Type B pancreatic cell (in vitro differentiated cells): ENCODE measurements around the gene FUNDC1.

DNA sequence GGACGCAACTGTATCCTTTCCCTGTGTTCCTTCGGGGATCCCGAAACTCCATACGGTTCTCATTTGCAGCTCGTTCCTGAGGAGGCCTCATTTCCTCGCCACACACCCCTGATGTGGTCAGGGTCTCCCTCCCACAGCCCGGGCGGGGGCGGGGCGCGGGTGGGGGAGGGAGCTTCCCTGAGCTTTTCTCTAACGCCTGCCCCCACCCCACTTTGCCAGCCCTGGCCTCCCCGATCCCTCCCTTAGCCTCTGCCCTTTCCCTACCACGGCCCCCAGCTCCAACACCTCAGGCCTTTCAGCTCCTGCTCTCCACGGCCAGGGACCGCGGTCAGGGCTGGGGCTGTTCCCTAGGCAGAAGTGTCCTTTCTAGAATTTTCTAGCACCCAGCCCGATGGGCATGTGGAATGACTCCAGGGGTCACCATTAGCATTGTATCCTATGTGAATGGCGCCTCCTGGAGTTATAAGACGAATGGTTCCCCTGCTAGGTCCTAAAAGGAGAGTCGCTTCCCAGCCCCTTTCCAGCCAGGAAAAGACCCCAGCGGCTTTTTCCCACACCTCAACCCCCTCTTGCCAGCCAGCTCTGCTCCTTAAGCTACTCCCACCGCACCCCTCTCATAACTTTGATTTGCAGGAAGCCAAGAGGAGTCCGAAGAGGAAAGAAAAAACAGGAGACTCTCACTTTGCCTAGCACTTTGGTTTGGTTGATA is 201.4 kb upstream of the BCOR start:
- PRO-cap: no peak

DNA sequence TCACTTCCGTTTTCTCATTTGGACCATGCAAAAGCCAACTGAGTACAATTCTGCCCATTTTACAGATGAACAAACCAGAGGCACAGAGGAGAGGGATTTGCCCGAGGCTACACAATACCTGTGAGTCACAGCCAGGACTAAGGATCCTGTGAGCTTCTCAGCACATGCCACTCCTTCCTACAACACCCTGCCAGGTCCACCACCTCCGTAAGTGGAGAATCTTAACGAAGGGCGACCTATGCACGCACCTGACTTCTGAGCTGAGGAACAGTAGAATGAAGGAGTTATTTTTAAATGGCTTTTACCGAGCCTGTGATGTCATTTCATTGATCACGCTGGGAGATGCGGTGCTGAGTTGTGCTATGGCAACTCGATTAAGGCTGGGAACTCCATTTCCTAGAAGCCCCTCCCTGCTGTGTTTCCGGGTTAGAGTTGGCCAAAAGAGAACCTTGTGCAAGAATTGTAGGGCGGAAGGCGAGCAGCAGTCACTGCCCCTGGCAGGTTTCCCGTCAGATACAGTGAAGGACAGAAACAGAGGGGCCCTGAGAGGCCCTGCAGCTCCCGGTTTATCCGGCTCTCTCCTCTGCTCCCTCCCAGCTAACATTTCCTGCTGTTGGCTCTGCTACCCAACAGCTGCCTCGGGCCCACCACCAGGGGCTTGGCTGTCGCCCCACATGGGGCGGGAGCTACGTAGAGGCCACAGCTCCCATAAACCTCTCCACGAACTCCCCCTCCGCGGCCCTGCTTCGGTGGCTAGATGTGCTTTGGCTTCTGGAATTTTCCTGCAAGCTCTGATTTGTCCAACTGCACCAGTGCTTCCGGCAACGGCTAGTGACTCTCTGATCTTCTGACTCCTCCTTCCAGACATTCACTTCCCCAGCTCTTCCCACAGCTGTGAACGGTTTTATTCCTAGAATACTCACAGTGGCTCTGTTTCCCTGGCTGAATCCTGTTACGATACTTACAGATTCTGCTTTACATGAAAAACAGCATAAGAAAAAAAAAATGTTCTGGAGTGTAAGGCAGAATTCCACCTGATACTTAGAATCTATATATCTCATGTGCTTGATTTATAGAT is 75.0 kb upstream of the USP9X start:
- PRO-cap: no peak

DNA sequence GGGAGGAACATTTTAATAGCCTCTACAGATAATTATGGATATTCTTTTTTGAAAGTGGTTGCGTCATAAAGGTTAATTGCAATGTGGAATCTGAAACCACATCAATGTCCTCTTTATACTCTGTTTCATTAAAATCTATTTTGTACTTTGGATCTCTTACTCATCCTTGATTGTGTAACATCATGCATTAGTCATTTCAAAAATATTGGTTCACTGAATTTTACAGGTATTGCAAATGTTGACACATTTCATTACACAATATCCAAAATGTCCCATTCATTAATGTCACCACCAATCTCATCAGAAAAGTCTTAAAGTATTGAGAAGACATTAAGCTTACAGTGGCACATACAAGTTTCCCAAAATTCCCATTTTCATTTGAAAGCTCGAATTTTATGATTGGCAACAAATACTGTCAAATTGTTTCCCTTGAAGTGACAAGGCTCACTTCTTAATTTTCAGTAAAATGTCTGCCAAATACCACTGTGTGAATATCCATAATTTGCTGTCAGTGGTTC is 62.6 kb upstream of the USP9X start:
- PRO-cap: no peak

DNA sequence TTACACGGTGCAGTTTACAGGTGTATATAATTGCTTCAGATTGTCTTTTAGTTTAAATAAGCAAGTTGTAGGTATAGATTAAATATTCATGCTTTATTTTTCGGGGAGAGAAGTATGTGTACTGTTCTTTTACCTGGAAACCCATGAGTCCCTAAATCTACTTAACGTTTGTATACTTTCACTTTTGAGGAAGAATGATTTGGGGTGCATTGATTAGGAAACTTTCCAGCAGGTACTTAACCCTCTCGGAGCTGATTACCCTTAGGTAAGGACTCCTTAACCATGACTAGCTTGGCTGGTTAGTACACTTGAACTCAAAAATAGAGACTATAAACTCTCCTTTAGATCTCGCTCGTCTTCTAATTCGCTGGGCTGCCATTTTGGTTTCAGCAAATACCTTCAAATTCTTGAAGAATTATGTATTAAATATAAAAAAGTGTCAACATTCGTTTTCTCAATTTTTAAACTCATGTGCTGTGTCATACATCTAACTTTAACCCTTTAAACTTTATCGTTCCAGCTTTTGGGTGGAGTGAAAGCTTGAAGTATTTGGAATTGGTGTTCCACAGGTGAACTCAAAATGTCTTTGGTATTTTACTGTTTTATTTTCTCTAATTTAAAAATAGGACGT is 2.0 kb downstream of the USP9X start:
- PRO-cap: no peak

- PRO-cap: no peak
Observed at GRCh38 chrX:41091634-41092424, 6.6 kb downstream of the USP9X start.

GRCh38 chrX:41095281-41096076 is 10.2 kb downstream of the USP9X start:
- PRO-cap: no peak

DNA sequence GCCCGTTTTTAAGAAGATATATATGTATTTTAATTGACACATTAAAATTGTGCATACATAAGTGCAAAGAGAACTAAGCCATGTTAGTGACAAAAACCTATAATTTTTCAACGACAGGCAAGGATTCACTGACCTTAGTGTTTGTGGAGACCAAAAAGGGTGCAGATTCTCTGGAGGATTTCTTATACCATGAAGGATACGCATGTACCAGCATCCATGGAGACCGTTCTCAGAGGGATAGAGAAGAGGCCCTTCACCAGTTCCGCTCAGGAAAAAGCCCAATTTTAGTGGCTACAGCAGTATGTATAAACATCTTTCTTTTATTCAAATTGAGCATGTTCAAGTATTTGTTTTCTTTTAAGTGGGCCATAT is 12.1 kb downstream of the DDX3X start:
- PRO-cap: no peak

DNA sequence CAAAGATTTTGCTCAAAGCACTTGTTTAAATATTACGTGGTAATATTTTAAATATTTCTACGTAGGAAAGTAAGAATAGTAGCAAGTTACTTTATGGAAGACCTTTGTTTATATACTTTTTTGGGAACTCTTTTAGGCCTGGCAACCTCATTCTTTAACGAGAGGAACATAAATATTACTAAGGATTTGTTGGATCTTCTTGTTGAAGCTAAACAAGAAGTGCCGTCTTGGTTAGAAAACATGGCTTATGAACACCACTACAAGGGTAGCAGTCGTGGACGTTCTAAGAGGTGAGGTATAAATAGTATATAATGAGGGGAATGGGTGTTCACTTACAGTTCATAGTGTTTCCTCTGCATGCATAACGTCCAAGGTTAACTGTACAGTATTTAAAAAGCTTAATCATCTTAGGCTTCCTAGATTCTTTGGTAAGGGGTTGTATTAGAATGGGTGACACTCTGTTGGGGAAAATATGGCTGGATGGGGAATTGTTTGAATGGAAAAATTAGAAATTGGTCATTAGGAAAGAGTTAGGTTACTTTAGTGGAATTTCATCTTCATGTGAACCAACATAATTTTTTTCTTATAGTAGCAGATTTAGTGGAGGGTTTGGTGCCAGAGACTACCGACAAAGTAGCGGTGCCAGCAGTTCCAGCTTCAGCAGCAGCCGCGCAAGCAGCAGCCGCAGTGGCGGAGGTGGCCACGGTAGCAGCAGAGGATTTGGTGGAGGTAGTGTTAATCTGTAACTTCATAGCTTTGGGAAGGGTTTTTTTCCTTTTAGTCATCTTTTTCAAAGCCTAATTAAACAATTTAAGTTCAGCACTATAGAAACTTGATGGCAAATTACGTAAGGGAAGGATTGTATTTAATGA is 13.0 kb downstream of the DDX3X start:
- PRO-cap: no peak

- PRO-cap: no peak
Observed at GRCh38 chrX:41351811-41352936, 18.2 kb downstream of the DDX3X start.

GRCh38 chrX:41689649-41689996 is 850 bp downstream of the GPR34 start:
- PRO-cap: no peak

GRCh38 chrX:41921964-41922442 is 1.4 kb downstream of the CASK start:
- PRO-cap: no peak

DNA sequence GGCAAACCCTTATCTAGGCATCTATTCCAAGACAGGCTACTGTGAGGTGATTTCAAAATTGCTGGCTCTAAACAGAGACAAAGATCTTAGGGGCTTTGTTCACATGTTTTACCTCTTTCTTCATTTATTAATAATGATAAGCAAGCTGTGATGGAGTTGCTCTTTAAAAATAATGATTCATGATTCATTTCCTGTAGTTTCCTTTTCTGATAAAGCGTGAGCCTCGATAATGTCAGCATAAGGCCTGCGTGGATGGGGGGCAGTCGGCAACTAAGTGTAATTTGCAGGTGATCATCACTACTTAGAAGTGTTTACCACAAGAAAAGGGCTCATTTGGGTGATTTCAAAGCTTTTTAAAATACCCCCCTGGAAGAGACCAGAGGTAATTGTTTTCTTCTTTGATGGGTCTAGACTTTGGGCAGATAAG is 170.7 kb upstream of the PPP1R2C start:
- PRO-cap: no peak

- PRO-cap: no peak
Observed at GRCh38 chrX:43654335-43654530, 1.9 kb upstream of the MAOA start.

DNA sequence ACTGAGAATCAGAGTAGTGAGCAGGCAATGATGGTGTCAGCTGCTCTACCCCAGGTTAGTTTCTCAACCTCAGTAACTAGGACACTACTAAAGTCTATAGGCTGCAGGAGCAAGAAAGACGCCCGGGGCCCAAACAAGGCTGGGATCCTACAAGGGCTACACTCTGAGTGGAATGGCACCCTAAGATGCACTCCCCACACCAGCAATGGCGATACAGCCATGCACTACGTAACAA is 23.5 kb upstream of the EFHC2 start:
- PRO-cap: no peak

DNA sequence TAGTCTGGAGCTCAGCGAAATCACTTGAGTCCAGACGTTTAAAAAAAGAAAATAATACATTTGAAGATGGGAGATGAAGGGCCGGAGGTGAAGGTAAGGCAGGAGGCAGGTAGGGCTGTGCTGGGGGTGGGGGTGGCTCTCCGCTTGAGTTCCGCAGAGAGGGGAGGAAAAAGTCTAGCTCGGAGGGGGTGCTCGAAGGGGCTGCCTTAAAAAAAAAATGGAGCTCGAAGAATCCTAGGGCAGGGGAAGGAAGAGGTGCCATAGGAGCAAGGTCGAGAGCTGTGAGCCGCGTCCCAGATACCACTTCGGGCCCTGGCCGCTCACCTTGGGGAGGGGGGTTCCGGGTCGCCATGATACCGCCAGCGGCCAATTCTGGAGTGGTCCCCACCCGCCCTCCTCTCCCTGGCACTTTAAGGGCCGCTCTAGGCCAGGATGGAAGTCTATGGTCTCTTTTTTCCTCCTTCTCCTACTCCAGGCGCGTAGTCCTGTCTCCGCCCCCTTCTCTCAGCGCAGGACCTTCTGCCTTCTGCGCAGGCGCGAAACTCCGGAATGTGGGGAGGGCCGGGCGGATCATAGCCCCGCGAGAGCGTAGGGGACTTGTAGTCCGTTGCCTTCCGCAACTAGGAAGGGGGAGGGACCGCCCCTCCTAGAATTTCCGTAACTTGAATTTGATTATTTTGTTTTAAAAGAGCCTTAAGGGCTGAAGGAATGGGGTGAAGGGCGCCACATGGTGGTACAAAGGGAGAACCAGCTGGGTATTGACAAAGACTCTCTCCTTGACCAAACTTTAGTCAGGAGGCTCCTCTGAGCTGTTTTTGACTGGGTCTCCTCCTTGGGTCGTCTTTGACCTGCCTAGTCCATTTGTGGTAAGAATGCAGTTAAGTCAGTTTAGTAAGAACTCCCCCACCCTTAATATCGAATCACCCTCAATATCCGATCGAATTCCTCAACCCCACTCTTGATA is at the start of gene FUNDC1:
TSS of gene FUNDC1 (minus strand) at position 379 of the 964 bp plus-strand sequence.
- PRO-cap: bidirectional peak, plus-strand start at position 685 of the sequence, minus-strand start at position 493 of the sequence

DNA sequence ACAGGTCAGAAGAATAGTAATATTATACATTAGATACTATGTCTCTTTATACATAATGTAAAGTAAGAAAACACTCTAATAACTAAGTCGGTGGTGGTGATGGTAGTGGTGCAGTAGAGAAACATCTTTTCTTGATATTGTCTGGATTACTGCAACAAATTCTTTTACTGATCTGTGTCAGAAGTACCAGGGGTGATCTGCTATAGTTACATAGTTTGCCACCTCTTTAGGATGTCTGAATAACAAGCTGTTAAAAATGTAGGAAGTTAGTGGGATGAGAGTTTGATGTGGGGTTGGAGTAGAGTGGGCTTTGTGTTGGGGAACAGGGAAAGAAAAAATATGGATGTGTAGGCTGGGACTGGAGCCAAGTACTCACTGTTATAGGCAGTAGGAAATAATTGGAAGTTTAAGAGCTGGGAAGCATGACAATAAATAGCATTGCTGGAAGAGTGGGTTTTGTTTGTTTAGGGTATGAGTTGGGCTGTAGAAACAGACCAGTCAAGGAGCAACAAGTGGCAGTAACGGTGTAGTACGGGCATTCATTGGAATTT is 81.4 kb downstream of the KDM6A start:
- PRO-cap: no peak

DNA sequence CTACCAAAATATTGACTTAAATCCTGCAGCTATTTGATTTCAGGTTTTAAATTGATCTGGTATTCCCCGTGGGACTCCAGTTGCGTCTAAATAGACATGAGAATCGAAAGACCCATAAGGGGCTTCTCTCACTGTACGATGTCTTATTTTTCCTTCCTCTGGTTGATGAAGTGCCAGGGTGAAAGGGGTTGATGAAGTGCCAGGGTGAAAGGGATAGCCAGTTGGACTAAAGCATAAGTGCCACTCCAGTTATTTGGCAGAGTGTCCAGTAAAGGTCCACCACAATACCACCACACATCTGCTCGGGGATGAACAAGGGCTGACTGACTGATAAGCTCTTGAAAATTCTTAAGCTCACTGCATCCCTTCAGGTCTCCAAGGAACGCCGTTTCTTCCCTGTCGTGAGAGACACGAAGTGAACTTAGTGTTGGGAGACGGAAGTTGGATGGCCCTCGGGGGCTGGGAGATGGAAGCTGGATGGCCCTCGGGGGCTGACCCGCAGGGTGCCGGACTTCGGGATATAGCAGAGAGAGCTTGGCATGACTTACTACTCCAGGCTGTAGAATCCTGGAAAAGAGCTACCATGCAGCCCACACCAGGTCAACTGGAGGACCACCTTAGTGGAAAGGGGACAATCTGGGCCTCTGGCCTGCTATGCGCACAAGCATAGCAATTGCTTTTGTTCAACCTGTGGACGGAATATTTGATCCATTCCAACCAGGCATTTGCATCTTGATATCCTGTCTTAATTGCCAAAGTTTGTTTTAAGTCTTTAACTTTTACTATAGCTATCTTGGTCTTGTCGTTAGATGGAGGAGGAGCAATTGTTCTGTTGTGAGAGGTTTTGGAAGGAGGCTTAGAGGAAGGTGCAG is 127.5 kb downstream of the KDM6A start:
- PRO-cap: no peak

DNA sequence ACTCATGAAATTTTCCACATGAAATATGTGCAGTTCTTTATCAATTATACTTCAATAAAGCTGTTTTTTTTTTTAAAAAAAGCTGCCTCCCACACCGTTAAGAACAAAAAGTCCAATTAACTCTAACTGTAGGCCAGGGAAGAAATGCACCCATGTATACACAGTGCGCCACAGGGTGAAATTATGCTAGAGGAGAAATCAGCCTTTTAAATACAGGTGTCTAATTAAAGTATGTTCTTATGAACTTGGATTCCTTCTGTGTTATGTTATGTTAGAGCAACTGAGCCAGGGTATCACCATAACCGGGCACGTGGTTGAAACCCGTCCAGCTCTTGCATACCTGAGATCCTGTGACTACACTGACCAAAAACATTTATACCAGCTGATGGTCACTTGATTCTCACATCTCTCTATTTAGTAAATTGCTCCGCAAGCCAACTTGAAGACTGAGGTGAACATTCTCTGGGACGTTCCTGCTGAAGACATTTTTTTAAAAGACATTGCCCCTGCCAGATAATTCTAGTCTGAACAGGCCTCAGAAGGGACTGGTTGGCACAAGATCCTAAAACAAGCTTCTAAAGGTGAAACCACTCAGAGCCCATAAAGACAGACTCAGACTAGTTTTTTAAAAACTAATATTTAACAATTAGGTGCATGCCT is 549.9 kb upstream of the DIPK2B start:
- PRO-cap: no peak

DNA sequence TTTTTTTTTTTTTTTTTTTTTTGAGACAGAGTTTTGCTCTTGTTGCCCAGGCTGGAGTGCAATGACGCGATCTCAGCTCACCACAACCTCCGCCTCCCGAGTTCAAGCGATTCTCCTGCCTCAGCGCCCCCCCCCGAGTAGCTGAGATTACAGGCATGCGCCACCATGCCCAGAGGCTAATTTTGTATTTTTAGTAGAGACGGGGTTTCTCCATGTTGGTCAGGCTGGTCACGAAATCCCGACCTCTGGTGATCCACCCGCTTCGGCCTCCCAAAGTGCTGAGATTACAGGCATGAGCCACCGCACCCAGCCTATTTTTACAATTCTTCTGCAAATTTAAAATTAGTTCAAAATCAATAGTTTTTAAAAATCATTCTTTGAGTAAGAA is 600.4 kb upstream of the DIPK2B start:
- PRO-cap: no peak

DNA sequence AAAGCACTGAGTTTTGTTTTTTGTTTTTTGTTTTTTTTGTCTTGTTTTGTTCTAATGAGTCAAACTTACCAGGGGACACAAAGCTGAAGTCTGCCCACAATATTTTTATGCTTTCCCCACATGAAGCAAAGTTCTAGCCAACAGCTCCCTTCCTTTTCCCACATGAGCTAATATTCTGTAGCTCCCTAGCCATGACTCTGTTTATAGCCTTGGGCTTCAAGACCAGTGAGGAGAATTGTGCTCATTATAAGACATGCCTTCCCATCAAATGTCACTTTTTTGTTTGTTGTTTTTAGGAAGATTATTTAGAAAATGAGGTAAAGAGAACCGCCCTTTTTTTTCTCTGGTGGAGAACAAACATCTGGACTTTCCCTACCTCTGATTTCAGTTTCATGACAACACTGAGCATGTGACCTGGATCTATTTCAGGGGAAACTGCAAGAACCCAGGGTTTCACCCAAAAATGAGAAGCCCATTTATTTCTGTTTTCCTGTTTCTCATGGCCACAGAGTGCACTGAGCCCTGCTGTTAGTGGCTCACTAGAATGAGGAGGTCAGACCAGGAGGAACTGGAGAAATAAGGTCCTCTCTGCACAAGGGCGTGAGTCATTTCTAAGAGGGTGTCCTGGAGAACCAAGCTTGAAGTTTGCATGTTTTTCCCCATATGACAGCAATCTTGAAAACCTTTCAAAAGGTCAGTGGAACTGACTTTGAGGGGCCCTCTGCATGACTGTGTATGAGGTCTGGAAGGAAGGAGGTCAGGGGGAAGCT is 55.0 kb downstream of the CHST7 start:
- PRO-cap: no peak